Occipital lobe (tissue), 2 donors: ENCODE results near the gene RIN2.

- RAMPAGE, long total RNA, result no peak
Measured at GRCh38 chr20:17821788-17822499, 122.2 kb downstream of the BANF2 start.

- RAMPAGE, long total RNA, result no peak
Measured at GRCh38 chr20:17843533-17844263, 124.9 kb downstream of the SNX5 start.

- RAMPAGE, long total RNA, result no peak
Measured at GRCh38 chr20:17875734-17876525, 92.7 kb downstream of the SNX5 start.

- RAMPAGE, long total RNA, result no peak
Measured at GRCh38 chr20:17940217-17940848, 28.3 kb downstream of the SNX5 start.

- RAMPAGE, long total RNA, result no peak
Measured at GRCh38 chr20:18287451-18288009, 797 bp upstream of the ZNF133 start.

- RAMPAGE, long total RNA, result no peak
Measured at GRCh38 chr20:18328891-18329158, 40.5 kb downstream of the ZNF133 start.

- RAMPAGE, long total RNA, result no peak
Measured at GRCh38 chr20:19213851-19214603, 1.6 kb downstream of the SLC24A3 start.

- RAMPAGE, long total RNA, result no peak
Measured at GRCh38 chr20:19254307-19254833, 41.9 kb downstream of the SLC24A3 start.

DNA sequence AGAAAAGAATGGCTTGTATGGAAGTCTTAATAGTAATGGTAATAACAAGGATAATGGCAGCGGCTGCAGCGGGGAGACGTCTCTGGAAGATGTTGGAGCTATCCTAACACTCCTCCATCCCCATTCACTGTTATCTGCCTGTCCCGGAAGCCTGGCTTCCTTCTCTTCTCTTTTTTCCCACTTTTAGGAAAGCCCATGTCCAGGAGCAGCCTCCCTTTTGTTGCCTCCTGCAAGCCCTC, 216.9 kb upstream of the RIN2 start:
- RAMPAGE, long total RNA, result no peak

DNA sequence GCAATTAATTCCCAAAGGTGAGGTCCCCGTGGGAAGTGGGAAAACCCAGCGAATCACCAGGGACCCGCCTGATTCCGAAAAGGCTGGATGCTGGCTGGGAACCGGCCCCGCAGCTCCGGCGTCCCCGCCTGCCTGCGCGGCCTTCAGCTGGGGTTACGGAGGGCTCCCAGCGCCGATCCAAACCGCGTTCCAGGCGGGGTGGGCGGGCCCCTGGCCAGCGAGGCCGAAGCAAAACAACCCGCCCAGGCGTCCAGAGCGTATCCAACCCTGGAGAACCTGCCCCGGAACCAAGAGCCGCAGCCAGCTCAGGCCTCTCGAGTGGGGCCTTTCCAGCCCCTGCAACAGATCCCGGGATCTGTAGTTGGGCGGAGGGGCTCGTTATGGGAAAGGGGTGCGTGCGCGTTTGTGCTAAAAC, 704 bp upstream of the RIN2 start:
- RAMPAGE, long total RNA, result no peak

GRCh38 chr20:19757762-19758806, at the start of gene RIN2:
RIN2 (plus strand) TSS chr20:19758258.
- RAMPAGE, long total RNA, result start-site peak on the plus strand at chr20:19758216-19758249, 27 and 25 reads in 2 replicates

DNA sequence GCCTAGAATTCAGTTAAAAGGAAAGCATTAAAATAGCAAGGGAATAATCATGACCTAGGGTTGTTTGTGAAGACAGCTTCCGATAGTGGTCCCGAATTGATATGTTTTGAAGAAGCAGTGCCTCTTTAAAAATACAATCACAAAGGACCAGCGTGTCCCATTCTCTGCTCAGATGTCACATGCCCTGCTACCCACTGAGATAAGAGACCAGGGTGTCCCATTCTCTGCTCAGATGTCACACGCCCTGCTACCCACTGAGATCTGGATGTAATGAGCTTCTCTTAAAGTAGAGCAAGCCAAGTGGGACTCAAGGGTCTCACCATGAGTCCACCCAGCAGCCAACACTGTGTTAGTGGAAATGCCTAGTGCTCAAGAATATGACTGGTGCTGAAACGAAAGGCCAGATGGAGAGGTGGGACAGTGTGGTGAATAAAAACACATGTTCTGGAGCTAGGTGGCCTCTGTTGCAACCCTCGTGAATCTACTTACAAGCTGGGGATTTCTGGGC, 22.2 kb downstream of the RIN2 start:
- RAMPAGE, long total RNA, result no peak

- RAMPAGE, long total RNA, result no peak
Measured at GRCh38 chr20:19823757-19824559, 65.9 kb downstream of the RIN2 start.

DNA sequence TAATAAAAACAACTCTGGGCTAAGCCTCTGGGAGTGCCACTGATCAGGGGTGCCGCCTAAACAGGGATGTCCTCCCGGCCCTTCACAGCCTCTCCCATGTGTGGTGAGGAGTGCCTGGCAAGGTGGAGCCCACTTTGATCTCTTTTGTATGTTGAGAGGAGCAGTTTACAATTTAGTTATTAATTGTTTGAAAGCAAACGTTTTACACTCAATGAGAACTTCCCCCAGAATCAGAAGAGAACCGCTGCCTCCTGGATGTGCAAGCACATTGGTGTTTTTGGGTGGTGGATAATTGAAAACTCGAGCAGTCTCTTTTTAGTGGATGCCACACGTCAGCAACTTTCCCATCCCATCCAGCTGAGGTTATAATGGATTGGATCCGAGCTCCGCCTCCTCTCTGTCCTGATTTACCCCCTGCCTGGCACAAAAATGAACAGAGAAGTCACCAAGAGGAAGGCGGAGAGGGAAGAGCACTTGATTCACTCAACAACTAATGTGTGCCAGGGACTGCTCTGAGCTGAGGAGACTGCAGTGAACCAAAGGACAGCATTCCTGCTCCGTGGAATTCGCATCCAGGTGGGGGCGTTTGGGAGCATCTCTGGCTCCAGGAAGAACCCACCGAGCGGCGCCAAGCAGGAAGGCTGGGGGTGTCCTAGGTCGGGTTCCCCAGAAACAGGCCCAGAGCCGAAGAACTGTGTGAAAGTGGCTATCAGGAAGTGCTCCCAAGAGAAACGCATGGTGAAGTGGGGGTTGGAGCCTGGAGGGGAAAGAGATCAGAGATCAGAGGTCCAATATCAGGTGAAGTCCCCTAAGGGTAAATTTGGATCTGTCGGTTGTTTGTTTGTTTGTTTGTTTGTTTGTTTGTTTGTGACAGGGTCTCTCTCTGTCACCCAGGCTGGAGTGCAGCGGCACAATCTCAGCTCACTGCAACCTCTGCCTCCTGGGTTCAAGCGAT, 95.9 kb upstream of the NAA20 start:
- RAMPAGE, long total RNA, result no peak

GRCh38 chr20:19934699-19935629, 82.2 kb upstream of the NAA20 start:
- RAMPAGE, long total RNA, result no peak

DNA sequence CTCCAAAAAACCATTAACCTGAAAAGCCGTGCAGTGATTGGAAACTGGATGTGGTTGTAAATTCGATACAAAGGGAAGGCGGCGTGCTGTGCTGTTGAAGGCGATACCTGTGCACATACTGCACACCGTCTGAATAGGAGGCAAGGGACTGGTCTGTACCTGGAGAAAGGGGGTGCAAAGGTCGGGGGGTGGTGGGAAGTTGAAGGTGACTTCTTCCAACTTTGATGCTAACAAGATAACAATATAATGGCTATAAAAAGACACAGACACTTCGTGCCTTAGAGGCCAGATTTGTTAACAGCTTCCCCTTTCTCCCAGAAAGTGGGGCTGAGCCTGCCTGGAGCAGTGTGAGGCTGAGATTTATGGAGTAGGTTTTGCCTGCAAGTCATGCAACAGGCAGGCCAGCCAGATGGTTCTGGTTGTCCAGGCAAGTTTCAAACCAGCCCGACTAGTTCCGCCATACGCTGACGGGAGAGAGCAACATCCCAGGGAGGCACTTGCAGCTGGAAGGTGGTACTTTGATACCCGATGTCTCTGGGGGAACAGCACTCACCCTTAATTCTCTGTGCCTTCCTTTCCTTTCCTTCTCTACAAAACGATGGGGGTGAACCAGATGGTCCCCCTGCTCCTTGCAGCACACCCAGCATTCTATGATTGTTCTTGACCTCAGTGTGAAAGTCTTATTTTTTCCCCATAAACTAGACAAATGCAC, 81.4 kb upstream of the NAA20 start:
- RAMPAGE, long total RNA, result no peak

- RAMPAGE, long total RNA, result no peak
Measured at GRCh38 chr20:19940607-19941730, 76.2 kb upstream of the NAA20 start.

DNA sequence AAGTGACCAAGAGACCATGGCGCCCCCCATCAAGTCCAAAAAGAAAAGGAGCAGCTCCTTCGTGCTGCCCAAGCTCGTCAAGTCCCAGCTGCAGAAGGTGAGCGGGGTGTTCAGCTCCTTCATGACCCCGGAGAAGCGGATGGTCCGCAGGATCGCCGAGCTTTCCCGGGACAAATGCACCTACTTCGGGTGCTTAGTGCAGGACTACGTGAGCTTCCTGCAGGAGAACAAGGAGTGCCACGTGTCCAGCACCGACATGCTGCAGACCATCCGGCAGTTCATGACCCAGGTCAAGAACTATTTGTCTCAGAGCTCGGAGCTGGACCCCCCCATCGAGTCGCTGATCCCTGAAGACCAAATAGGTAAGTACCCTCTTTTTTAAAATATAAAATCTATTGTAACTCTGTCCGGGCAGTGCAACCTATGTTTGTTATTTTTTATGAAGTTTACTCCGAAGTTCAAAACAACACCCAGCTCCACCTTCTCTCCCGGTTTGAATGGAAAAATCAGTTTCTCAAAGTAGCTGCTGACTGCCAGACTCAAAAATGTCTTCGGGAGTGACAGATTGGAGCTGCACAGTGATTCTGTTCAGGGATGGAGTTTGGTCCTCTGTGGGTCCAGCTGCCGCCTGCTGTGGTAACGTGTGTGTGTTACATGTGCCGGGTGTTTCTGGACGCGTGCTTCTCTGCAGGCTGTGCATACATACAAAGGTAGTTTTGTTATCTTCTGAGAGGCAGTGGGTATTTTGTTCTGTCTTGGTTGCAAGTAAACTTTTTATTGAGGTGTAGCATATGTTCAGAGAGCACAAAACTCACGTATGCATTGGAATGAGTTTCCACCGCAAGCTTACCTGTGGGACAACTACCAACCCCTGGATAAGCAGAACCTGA, 41.5 kb upstream of the NAA20 start:
- RAMPAGE, long total RNA, result no peak

DNA sequence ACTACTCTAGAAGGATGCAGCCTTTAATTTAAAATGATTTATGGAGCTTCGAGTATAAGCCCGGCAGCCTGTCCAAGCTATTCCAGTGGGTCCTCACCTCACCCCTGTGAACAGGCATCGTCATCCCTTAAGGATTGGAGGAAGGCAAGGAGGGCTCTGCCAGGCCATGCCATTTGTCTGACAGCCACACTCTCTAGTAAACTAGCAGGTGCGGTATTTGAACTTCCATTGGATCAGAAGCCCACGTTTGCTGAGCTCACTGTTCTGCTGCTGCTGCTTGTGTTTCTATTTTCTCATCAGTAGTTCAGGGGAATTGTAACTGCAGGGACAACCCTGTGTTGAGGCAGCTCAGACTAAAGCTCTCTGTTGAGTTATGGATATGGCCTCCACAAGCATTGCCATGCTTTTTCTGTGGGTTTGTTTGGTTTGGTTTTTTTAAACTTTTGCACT, 39.7 kb upstream of the NAA20 start:
- RAMPAGE, long total RNA, result no peak

GRCh38 chr20:20010342-20010759, 6.8 kb upstream of the NAA20 start:
- RAMPAGE, long total RNA, result no peak